Measurements from ENCODE around the genes FGF19, ANO1 and DHCR7.

DNA sequence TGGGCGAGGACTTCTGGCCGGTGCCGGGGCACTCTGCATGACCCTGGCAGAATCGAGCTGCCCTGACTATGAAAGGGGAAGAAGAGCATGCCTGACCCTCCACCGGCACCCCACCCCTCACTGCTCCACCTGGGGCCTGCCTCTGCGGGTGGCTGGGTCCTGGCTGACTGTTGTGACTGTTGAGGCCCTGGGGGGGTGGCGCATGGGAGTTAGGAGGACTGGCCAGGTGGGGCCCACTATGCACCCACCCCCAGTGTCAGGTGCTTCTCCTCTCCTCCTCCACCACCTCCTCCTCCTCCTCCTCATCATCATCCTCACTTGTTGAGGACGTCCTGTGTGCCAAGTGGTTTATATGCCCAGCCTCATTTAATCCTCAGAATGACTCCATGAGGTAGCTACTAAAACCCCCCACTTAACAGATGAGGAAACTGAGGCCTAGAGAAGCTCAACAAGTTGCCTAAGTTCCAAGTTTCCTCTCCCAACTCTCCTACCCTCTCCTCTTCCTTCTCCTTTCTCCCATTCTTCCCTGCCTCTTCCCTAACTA, 2.2 kb downstream of the MYEOV start:
- RRBS, result 7% methylated on average over 3 of the region's 8 CpGs

- RRBS, result no CpG with 5 or more reads among the region's 21 CpGs
Observed at GRCh38 chr11:69394202-69394900, 100.4 kb downstream of the MYEOV start.

DNA sequence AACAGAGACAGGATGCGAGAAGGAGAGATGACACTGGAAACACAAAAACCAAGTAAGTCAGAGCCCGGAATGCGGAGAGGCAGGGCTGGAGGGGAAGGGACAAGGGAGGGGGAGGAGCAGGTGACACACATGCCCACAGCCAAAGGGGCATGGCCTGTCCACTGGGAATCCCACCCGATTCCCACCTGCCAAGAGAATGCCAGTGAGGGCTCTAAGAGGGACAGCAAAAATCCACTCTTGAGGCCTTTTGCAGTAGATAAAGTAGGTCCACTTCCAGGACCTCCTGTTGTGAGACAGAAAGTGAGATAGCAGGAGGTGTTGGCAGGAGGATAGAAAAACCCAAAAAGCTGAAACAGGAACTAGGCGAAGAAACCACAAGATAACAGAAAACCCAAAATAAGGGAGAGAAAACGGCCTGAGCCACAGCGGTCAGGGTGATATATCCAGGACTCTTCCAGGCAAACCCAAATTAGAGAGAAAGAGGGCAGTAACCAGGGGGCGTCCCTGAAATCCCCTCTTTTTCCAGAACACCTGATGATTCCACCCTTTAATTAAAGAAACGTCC, 107.7 kb downstream of the MYEOV start:
- RRBS, result no CpG with 5 or more reads among the region's 9 CpGs

GRCh38 chr11:69642426-69643121, 1.6 kb downstream of the CCND1 start:
- RRBS, result no CpG with 5 or more reads among the region's 70 CpGs

DNA sequence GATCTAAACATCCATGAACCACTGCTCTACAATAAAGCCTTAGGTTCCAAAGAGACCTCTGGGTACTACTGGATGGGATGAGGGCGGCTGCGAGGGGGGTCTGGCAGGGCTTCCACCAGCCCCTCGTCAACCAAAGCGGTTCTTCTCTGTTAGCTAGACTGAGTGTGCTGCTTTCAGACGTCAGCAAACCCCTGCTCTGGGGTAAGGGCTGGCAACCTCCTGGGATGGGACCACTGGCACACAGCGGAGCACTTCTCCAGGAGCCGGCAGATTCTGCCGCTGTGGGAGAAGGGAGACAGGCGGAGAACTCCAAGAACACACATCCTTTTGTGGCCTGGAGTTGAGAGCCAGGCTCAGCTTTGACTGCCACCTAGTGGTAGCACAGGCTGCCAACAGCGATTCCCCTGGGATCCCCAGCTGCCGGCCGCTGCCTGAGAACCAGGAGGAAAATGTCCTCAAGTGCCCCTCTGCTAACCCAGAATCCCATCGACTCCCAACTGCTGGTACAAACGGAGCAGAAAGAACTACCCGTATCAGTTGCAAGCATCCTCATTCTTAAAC, 5.0 kb downstream of the LTO1 start:
- RRBS, result no CpG with 5 or more reads among the region's 15 CpGs

- RRBS, result no CpG with 5 or more reads among the region's 11 CpGs
Observed at GRCh38 chr11:69699360-69699863, 4.4 kb downstream of the FGF19 start.

- RRBS, result 15% methylated on average over 20 of the region's 47 CpGs
Observed at GRCh38 chr11:69703882-69704408, at the start of gene FGF19. Gene FGF19, minus strand, starts transcription at chr11:69704022.

GRCh38 chr11:69819469-69819837, 237 bp upstream of the FGF3 start:
- RRBS, result 32% methylated on average over 6 of the region's 32 CpGs

DNA sequence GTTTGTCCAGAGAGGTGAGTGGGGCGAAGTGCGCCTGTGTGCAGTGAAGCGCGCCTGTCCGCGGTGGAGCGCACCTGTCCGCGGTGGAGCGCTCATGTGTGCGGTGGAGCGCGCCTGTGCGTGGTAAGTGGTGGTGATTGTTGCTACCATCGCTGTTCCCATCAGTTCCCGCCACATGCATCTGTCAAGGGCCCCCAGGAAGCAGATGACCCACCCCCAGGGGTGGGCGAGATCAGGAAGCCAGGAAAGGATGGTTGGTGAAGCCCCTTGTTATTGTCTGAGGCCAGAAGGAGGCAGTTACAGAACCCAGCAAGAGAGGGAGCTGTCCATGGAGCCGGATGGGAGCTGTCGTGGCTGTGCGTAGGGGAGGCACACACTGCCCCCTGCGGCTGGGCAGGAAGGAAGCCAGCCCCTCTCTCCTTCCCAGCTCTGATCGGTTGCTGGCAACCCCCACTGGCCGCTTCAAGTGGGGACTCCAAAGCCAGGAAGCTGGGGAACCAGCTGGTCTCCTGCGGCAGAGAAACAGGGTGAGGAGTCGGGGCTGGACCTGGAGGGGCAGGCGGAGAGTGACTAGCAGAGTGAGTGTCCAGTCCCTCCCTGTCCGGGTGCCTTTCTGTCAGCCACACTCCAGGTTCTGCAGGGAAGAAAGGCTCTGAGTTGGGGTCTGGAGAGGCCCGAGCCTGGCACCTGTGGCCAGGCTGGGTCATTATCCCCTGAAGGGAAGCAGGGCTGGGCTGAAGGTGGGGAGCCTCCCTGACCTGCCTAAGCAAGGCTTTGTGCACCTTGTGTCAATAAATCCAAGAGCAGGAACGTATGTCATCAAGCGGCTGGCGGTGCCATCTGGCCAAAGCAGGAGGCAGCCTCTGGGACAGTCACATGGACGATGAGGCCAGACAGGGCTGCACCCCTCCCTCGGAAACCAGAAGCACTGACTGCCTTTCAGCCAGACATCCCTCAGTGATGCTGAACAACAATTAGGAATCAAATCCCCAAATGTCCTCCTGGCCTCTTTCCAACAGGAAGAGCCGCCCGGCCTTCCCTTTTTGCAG, 73.6 kb upstream of the FGF3 start:
- RRBS, result no CpG with 5 or more reads among the region's 35 CpGs

DNA sequence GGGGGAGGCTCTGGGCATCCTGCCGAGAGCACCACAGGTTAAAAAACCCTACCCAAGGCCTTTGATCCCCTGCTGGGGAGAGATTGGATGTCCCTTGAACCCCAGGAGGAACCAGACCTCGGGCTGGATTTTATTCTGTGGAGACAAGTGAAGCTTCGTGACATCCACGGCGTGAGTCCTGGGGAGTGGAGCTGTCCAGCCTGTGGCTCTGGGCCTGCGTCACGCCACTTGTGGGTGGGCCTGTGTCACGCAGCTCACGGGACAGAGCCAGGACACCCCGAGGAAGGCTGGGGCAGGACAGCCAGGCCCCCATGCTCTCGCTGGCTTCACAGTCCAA, 102.3 kb upstream of the FGF3 start:
- RRBS, result no CpG with 5 or more reads among the region's 11 CpGs

- RRBS, result no CpG with 5 or more reads among the region's 17 CpGs
Observed at GRCh38 chr11:69986739-69987551, 91.2 kb upstream of the ANO1 start.

DNA sequence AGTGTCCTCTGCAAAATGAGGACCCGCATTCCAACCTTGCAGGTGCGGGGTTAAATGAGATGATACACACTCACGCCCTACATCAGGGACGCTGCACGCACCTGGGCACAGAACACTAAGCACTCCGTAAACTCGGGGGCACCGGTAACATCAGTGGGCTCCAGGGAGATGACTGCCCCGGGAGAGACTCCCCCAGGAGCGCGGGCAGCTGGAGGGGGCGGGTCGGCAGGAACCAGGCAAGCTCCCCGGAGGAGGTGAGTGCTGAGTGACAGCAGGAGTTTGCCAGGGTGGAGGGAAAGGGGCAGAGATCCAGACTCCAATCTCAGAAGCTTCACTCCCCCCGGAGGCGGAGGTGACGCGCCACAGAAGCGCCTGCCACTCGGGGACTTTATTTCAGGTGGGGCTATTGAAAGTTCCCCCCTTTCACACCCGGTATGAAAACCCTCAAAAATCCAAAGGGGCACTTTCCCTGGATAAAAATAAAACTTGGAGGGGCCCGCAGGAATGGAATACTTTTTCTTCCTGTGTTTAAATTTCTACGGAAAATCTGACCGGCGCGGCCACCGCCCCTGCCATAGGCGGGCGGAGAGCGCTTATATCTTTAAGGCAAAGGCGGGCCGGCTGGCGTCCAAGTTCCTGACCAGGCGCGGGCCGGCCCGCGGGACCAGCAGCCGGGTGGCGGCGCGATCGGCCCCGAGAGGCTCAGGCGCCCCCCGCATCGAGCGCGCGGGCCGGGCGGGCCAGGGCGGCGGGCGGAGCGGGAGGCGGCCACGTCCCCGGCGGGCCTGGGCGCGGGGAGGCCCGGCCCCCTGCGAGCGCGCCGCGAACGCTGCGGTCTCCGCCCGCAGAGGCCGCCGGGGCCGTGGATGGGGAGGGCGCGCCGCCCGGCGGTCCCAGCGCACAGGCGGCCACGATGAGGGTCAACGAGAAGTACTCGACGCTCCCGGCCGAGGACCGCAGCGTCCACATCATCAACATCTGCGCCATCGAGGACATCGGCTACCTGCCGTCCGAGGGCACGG, at the start of gene ANO1:
Gene ANO1, plus strand, starts transcription at position 624 of the 1,022 bp plus-strand sequence.
- RRBS, result 5% methylated on average over 57 of the region's 96 CpGs

- RRBS, result no CpG with 5 or more reads among the region's 11 CpGs
Observed at GRCh38 chr11:70088755-70089099, 10.6 kb downstream of the ANO1 start.

- RRBS, result no CpG with 5 or more reads among the region's 28 CpGs
Observed at GRCh38 chr11:70174698-70175680, 28.1 kb upstream of the FADD start.

- RRBS, result no CpG with 5 or more reads among the region's 12 CpGs
Observed at GRCh38 chr11:70409489-70410039, 11.2 kb downstream of the CTTN start.

GRCh38 chr11:70481852-70483038, 83.9 kb downstream of the CTTN start:
- RRBS, result no CpG with 5 or more reads among the region's 32 CpGs

GRCh38 chr11:71429024-71429632, 19.1 kb downstream of the DHCR7 start:
- RRBS, result no CpG with 5 or more reads among the region's 13 CpGs

DNA sequence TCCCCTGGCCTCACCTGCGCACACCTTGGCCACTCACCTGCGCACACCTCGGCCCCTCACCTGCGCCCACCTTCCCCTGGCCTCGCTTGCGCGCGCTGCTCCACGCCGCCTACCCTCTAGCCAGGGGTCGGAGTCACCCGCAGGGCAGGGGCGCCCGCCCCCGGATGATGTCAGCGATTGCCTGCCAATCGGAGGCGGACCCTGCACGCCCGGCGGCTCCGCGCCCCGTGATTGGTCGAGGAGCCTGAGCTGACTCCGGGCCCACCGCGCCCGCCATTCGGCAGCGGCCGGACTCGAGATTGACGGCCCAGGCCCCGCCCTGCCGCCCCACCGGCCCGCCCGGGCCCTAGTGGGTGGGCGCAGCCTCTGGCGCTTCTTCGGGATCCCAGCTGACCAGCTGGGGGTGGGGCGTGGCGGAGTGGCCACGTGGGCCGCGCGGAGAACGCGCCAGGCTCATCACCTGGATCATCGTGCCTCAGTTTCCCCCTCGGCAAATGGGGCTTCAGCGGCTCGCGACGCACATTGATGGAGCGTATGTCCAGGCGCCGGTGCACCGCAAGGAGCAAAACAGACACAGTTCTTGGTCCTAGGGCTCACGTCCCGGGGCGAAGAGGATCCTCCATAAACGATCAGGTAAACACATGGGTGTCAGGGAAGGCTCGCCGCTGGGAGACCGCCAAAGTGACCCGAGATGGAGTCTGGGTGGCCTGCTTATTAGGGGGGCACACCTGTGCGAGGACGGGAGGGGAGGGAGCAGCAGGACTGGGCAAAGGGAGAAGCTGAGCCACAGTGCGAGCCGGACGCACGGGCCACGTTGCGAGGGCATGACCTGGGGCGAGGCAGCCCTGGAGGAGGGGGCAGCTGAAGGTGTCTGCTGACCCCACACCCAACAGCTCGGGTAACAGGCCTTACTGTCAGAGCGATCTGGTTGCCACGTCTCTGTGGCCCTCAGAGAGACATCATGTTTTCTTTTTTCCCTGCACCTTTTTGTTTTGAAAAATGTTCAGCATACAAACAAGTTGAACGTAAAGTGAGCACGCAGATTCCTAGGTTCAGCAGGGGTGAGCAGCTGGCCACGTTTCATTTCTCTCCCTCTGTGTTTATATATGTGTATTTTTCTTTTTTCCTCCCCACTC, at the start of gene DHCR7:
Gene DHCR7, minus strand, starts transcription at position 141 of the 1,136 bp plus-strand sequence.
- RRBS, result under 1% methylated on average over 18 of the region's 83 CpGs

DNA sequence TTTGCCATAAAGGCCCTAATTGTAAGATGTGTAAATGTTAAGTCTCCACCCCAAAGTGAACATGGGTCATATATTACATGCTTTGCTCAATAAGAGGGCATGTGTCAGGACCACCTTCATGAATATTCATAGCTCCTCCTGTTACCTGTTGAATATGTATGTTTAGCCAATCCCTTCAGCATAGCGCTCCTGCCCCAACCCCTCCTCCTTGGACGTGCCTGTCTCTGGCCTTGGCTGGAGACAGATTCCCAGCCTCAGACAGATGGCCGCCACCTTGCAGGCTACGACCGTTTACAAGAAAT, 1.2 kb upstream of the NADSYN1 start:
- RRBS, result no CpG with 5 or more reads among the region's 5 CpGs

GRCh38 chr11:71453332-71453859, 393 bp downstream of the NADSYN1 start:
- RRBS, result no CpG with 5 or more reads among the region's 28 CpGs

Data from GM12891 (cell line).